AG09309 (cell line): ENCODE measurements around a stretch of chr17.

- RRBS: no CpG with 5 or more reads among the region's 13 CpGs
These were observed 8.0 kb downstream of the METRNL start for GRCh38 chr17:83087433-83087709.

DNA sequence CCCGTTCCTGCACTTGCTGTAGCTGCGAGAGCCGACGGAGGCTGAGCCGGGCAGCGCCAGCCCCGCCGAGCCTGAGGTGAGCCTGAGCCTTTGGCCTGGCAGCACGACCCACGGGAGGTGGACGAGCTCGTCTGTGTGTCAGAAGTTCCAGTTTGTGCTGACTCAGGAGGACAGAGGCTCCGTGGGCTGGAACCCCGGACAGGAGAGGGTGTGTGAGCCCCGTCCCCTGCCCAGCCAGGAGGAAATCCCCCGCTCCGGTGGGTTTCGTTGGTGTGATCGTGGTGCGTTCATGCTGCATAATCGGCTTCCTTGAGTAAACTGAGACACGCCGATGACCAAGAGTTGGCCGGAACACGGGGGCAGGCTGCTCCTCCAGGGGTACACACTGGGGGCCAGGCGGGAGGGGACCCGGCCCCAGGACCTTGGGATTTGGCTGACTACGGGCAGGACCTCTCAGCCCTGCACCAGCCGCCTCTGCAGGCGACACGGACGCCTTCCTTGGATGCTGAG lies 8.4 kb downstream of the METRNL start:
- RRBS: 89% methylated on average over 4 of the region's 32 CpGs

DNA sequence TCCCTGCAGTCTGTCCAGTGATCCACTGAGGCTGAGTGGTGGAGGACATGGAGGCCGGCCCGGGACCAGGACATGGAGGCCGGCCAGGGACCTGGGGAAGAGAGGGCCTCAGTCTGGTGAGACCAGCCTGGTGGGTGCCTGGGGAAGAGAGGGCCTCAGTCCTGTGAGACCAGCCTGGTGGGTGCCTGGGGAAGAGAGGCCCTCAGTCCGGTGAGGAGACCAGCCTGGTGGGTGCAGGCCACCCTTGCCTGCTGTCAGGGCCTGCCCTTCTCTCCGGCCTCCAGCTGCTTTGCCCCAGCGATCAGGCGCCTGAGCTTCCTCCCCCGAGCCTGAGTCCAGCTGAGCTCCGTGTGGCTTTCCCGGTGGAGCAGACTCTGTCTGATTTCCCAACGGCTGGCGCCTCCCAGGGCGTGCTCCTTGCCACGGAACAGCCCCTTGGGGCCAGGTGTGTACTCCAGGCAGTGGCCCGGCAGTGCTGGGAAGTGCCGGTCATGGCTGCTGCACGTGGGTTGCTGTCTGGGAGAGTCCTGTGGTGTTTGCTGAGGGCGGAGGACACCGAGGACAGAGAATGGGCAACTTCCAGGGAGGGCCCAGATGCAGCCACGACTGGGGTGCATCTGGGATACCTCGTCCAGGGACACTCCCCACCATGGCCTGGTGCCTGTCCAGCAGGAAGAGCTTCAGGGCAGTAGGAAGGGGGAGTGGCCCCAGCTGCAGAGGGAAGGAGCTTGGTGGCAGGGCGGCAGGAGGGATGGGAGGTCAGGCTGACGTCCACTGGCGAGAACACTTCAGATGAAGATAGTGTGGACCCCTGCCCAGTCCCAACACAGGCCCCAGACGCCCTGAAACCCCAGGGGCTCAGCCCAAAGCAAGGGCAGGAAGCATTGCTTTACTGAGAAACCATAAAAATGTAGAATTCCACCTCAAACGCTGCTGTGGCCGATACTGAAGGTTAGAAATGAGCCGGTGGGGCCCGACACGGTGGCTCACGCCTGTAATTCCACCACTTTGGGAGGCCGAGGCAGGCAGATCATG lies 22.5 kb downstream of the METRNL start:
- RRBS: 20% methylated on average over 6 of the region's 32 CpGs

- RRBS: no CpG with 5 or more reads among the region's 69 CpGs
These were observed 24.0 kb downstream of the METRNL start for GRCh38 chr17:83103086-83104098.

GRCh38 chr17:83108538-83108833 lies 29.1 kb downstream of the METRNL start:
- RRBS: no CpG with 5 or more reads among the region's 14 CpGs

GRCh38 chr17:83124534-83125227 lies 45.3 kb downstream of the METRNL start:
- RRBS: no CpG with 5 or more reads among the region's 23 CpGs

DNA sequence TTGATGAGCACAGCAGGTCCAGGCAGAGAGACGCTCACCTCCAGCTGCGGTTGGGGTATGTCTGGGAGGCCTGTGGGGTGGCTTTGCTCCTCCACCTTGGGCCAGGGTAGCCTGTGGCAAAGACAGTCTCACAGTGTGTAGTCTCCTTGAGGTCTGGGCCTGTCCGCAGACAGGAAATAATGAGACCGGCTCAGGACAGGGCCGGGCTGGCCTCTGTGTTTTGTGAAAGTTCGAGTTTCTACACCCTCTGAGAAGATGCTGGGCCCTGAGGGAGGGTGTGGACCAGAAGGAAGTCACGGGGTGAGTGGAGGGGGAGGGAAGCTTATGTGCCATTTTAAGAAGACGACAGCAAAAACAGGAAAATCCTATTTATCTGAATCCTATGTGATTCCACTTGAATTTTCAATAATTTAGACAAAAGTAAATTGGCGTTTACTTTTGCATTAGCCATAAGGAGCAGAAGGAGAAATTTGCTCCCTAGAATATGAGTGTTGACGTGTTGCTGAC lies 103.4 kb downstream of the METRNL start:
- RRBS: no CpG with 5 or more reads among the region's 10 CpGs

DNA sequence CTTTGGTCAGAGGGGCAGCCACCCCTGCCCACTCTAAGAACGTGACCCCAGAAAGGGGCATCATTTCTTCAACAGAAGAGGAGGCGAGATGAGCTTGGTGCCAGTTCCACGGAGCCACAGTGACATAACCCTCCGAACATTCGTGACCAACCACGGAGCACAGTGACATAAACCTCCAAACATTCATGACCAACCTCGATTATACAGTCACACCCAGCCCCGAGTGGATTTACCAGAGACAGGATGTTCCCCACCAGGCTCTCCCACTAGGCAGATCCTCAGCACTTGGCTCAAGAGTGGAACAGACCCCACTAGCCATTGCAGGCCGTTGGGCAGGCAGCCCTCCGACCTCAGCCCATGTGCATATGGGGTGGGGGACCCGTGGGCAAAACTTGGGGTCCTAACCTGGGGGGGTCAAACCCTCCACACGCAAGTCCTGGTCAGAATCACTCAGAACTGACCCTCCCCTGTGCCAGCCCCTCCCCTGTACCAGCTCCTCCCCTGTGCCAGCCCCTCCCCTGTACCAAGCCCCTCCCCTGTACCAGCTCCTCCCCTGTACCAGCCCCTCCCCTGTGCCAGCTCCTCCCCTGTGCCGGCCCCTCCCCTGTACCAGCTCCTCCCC lies 113.0 kb downstream of the METRNL start:
- RRBS: no CpG with 5 or more reads among the region's 13 CpGs

- RRBS: 18% methylated on average over 3 of the region's 20 CpGs
These were observed 116.4 kb downstream of the METRNL start for GRCh38 chr17:83195637-83196442.